Mucosa of descending colon (tissue), 1 donor: ENCODE data around the genes WNT10A, FEV and RETREG2.

- PRO-cap, result no peak
Measured at GRCh38 chr2:218880660-218881528, at the start of gene WNT10A. Gene WNT10A (plus strand): TSS chr2:218880852.

- PRO-cap, result no peak
Measured at GRCh38 chr2:218894940-218895290, 14.3 kb downstream of the WNT10A start.

DNA sequence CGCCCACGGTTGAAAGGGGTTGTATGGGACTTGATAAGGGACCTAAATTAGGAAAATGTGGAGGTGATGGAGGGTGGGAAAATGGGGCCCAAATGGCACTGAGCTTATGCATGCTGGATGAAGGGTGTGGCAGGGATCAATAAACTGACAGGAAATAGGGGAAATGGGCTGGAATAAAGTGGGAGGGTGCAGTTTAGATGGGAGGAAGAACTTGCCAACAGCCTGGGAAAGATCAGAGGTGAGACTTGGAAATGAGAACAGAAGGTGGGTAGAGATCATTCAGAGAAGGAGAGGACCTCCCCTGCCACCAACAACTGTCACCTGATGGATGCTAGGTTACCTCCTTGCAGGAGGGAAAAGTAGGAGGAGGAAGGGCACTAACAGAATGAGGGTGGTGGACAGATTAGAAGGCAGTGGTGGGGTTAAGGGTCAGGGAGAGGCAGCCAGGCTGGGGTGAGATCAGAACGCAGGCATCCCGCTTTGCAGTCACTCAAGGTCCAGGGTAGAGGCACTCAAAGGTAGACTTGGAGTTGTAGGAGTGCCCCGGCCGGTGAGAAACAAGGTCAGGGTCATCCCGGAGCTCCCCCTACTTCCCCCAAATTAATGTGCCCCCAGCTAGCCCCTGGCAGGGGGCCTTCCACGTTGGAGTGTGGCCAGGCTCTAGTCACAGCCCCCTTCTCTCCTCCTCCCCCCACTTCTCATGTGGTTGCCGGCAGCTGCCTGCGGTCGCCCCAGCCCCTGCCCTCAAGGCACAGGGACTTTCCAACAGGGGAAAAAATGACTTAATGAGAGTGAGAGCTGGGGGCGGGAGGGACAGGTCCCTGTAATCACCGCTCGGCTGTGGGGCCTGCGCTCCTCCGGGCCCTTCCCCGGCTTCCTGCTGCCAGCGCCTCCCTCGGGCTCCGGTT is 15.5 kb downstream of the WNT10A start:
- PRO-cap, result no peak

DNA sequence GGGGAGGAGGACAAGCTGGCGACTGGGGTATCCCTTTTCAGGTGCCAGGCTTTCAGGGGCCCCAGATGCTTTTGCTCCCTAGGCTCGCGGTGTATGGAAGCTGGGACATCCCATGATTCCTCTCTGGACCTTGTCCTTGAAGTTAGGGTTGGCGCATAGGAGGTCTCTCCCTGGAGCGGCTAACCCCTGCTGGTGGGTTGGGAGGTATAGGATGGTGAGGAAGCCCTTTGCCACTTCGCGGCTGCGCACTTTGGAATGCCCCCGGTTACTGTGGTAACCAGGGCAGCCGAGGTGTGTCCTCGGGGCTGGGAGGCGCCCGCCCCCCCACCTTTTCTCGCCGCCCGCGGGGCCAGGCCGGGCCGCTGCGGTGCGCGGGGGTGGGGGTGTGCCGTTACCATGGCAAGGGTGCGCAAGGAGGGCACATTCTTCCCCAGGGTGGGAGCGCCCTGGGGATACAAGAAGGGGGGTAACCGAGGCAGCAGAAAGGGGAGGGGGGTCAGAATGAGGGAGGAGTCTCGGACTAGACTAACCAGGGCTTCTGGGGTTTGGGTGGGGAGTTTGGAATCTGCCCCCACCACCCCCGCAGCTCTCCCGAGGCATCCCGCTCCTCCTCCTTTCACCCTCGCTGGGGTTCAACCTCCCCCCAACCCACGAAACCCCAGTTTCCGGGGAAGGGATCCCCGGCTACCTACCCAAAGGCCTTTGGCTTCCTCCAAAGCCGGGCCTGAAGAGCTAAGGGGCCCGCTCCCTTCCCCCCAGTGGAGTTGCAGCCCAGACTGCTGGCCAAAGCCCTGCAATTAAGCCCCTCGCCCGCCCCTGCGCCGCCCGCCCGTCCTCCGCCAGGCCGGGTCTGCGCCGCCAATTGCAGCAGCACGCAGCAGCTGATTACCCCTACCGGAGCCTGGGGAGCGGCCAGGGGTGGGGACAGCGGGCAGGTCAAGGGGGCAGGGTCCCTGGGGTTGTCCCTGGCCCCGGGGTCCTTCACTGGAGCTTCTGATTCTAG is 16.5 kb downstream of the WNT10A start:
- PRO-cap, result no peak

- PRO-cap, result no peak
Measured at GRCh38 chr2:218979741-218980320, 5.2 kb downstream of the FEV start.

- PRO-cap, result no peak
Measured at GRCh38 chr2:218984844-218985968, at the start of gene FEV. Gene FEV (minus strand): TSS chr2:218985184.

- PRO-cap, result bidirectional peak, plus-strand start at chr2:219002704, minus-strand start at chr2:219002587; unidirectional peak, minus-strand start at chr2:219003106; unidirectional peak, minus-strand start at chr2:219003222
Measured at GRCh38 chr2:219002384-219003581, 9.6 kb upstream of the CRYBA2 start.

- PRO-cap, result bidirectional peak, plus-strand start at chr2:219108139, minus-strand start at chr2:219107997
Measured at GRCh38 chr2:219107798-219108372, 47.2 kb upstream of the IHH start.

GRCh38 chr2:219124347-219125023 is 36.1 kb downstream of the NHEJ1 start:
- PRO-cap, result bidirectional peak, plus-strand start at chr2:219124568, minus-strand start at chr2:219124448; bidirectional peak, plus-strand start at chr2:219124917, minus-strand start at chr2:219124804

DNA sequence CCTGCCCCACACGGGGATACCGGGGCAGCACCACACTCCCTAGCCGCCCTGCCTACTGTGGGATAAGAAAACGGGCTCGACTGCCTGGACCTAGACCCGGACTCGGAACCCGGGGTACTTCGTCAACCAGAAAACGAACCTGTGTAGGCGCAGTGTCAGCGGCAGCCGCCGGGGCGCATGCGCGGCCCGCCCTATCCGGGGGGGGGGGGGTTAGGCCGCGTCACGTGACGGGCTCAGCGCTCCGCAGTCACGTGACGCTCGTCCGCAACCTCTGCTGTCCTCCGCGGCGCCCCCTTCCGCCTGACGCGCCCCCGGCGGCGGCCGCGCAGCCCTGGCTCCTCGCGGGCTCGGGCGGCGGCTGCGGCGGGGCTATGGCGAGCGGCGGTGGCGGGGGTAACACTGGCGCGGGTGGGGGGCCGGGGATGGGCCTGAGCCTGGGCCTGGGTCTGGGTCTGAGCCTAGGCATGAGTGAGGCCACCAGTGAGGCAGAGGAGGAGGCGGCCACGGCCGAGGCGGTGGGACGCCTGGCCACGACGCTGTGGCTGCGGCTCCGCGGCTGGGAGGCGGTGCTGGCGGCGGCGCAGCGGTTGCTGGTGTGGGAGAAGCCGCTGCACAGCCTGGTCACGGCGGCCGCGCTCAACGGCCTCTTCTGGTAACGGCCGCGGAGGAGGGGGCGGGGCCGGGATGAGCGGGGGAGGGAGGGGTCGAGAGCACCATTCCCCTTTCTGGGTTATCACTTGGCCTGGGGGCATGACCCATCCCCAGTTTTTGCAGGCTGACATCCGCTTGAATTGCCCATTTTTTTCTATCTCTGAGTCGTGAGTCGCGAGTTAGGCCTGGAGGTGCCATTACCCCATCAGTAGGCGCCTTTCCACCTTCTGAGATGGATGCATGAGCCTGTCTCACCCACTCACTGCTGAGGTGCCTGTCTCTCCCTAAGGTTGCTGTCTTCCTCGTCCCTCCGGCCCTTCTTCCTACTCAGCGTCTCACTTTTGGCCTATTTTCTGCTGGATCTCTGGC is at the start of gene RETREG2:
Gene RETREG2, plus strand, starts transcription at position 294 of the 1,020 bp plus-strand sequence.
- PRO-cap, result bidirectional peak, plus-strand start at position 246 of the sequence, minus-strand start at position 135 of the sequence; unidirectional peak, minus-strand start at position 647 of the sequence

GRCh38 chr2:219253581-219253755 is 250 bp downstream of the TUBA4A start:
- PRO-cap, result unidirectional peak, minus-strand start at chr2:219253629

GRCh38 chr2:219254868-219255342 is 1.2 kb upstream of the TUBA4A start:
- PRO-cap, result unidirectional peak, minus-strand start at chr2:219255024

GRCh38 chr2:219279582-219280326 is 588 bp downstream of the DNAJB2 start:
- PRO-cap, result no peak

DNA sequence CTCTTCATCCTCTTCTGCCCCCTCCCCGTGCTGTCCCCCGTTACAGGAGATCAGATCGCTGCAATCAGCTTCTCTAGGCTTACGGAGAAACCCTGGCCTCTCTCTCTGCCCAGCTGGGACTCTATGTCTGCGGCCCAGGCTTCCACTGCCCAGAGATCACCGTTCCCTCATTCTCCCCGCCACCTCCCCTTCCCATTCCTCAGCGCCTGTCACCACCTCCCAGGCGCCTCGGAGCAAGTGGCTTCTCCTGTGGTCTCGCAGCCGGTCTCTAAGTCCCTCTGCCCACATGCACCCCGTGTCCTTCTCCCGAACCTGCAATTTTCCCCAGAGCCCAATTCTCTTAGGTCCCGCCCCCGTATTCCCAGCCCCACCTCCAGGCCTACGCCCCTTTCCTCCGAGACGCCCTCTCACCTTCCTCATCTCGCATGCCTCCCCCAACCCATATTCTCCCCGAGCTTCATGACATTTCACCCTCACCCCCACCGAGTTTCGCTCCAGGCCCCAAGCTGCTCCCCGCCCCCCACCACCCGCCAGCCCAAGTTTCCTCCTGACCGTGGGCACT is 454 bp downstream of the PTPRN start:
- PRO-cap, result no peak

DNA sequence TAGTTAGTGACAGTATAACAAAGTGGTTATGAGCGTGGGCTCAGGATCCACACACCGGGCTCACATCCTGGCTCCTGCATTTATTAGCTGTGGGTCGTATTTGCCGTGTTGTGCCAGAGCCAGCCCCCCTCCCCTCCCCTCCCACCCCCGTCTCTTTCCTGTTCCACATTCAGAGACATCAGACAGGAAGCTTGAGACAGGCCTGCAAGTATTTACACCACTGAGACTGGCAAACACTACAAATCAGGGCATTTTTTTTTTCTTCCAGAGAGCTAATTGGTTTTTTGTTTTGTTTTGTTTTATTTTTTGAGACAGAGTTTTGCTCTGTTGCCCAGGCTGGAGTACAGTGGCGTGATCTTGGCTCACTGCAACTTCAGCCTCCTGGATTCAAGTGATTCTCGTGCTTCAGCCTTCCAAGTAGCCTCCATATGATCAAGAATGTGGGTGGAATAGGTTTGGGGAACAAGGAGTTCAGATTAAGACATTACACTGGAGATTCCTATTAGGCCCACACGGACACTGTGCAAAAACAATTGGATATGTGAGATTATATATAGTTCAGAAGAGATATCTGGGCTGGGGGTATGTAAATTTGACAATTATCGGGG is 9.5 kb upstream of the DNPEP start:
- PRO-cap, result no peak

DNA sequence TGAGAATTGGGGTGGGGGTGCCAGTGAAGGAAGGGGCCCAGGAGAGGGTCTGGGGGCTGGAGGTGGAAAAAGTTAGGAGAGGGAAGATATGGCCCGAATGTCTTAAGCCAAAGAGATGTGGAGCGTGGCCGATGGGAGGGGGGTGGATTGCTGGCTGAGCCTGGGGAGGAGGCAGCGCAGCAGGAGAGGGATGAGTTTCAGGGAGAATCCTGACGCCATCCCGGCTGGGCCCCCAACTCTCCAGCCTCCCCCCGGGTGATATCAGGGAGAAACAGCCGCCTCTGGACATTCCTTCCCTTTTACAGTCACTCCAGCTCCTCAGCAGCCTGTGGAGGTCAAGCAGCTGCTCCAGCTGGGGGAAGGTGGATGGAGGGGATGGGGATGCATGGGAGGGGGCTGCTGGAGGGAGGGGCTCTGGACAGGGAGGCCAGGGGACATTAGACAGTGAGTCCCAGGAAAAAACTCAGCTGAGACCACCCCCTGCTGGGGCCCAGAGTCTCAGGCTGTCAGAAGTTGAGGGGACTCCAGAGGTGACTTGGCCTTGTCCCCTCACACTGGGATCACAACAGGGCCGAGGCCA is 9.5 kb upstream of the DES start:
- PRO-cap, result no peak

DNA sequence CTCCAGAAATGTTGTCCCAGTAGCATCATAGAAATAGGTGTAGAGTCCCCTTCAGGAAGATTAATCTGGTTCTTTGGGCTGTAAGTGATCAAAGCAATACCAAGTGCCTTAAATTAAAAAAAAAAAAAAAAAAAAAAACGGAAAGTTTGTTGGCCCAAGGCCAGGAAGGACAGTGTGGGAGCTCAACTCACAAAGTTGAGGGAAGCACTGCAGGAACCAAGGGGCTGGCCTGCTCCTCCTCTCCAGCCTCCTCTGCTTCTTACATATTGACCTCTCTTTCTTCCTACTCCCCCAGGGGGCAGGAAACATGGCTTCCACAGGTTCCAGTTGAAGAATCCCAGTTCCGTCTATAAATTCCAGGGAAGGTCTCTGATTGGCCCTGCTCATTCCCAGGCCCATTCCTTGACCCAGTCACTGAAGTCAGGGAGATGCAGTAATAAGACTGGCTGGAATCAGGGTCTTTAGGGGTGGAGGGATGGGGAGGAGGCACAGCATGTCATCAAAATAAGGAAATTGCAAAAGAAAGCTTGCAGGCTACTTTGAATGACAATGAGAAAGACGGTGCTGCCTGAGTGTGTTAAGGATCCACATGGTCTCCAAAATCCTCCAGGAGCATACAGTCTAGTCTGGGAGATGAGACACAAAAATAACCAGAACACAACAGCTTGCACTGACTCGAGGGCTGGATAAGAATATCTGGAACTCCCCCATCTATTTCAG is 2.1 kb upstream of the DES start:
- PRO-cap, result no peak

DNA sequence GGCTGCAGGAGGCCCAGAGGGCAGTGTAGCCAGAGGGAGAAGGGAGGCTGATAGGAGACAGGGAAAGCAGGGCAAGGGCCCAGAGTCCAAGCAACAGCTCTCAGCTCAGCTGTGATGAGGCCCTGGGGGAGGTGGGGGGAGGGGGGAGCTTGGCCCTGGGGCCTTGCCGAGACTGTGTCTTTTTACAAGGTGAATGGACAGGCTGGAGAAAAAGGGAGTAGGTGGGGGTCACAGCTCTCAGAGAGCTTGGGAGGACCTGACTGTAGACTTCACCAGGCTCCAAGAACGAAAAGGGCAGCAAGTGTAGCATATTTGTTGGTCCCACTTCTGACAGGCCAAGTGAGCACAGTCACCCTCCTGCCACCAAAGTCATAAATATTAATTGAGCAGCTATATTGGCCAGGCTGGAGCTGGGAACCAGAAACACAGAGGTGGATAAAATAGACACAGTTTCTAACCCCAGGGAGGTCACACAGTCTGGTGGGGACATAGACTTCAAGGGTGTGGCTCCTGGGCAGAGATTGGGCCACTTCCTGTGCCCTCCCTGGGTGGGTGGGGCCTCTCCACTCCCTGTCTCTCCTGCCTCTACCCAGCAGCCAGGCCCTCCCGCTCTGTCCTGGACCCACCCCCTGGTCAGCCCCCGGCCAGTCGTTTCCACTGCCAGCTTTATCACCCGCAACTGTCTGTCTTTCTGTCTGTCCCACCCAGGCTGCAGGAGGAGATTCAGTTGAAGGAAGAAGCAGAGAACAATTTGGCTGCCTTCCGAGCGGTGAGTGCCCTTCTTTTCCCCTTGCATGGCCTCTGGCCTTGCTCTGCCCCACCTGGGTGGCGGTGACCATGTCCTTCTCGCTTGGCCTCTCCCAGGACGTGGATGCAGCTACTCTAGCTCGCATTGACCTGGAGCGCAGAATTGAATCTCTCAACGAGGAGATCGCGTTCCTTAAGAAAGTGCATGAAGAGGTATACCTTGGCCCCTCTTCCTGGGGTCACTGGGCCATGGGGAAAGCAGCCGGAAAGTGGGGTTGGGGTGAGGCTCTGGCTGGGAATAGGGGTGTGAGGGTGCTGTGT is 1.5 kb downstream of the DES start:
- PRO-cap, result no peak

DNA sequence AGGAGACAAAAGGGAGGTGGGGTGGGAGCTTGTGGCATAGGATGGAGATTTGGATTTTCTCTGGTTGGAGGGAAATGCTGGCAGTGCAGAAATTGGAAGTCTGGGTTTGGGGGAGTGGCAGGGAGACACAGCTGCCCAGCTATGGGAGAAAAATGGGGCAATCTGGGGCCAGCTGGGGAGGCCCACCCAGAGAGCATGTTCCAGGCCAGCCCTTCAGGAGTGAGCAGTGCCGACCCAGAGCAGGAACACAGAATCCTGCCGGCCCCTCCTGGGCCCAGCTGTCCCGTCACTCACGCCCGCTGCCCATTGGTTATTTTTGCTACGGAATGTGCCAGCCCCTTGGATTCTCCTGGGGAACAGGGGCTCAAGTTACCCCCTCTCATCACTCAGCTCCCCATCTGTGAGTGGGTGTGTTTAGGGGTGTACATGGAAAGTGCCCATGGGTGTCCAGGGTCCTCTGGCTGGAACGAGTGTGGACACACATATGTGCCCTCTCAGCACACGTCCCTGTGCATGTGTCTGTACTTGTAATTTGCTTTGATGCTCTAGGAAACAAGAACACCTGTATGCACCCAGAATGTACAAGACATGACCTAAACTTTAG is 4.9 kb downstream of the SPEG start:
- PRO-cap, result no peak

- PRO-cap, result no peak
Measured at GRCh38 chr2:219442647-219443444, 8.2 kb downstream of the SPEG start.